IMR-90 (cell line): Measurements from ENCODE around the gene BTNL9.

DNA sequence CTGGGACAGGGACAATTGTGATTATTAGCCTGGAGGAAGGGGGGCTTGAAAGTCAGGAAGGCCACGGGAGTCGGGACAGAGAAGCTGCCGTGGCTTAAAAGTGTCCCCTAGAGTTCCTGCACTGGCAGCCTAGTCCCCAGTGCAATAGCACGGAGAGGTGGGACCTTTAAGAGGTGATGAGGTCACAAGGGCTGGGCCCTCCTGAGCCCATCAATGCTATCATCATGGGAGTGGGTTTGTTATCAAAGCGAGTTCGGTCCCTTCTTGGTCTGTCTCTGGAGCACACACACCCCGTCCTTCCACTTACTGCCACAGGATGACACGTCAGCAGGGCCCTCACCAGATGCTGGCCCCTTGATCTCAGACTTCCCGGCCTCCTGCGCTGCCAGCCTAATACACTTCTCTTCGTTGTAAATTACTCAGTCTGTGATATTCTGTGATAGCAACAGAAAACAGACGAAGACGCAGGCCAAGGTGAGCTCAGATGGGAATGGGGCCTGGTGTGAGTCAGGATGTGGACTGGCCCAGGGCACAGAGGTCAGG lies 26.3 kb upstream of the CNOT6 start:
- RRBS, result no CpG with 5 or more reads among the region's 13 CpGs
CAGE:
- cytosol, long polyA plus RNA, result no peak
- long polyA plus RNA, result no peak
- nucleus, long polyA plus RNA, result no peak

- RRBS, result no CpG with 5 or more reads among the region's 11 CpGs
CAGE:
- cytosol, long polyA plus RNA, result no peak
- long polyA plus RNA, result no peak
- nucleus, long polyA plus RNA, result no peak
Measured at GRCh38 chr5:180798166-180798739, 4.4 kb downstream of the MGAT1 start.

- RRBS, result no CpG with 5 or more reads among the region's 17 CpGs
CAGE:
- cytosol, long polyA plus RNA, result no peak
- long polyA plus RNA, result no peak
- nucleus, long polyA plus RNA, result no peak
Measured at GRCh38 chr5:180804329-180804871, 1.8 kb upstream of the MGAT1 start.

DNA sequence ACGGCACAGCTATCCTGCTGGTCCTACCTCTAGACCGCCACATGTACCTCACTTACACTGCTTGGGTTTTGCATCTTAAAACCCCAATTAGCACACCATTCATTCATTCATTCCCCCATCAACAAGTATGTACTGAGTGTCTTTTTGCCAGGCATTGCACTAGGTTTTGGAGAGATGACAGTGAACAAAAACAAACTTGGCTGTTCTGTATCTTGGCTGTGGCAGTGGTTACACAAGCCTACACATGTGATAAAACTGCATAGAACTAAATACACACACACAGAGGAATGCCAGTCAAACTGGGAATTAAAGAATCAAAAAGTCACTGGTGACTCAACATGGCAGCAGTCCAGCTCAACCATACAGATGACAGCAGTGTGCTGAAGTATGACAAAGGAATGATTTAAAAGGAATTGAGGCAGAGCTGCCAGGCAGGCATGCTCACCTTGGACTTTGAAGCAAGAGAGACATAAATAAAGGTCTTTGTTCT lies 23.4 kb upstream of the MGAT1 start:
- RRBS, result no CpG with 5 or more reads among the region's 2 CpGs
CAGE:
- cytosol, long polyA plus RNA, result no peak
- long polyA plus RNA, result no peak
- nucleus, long polyA plus RNA, result no peak

DNA sequence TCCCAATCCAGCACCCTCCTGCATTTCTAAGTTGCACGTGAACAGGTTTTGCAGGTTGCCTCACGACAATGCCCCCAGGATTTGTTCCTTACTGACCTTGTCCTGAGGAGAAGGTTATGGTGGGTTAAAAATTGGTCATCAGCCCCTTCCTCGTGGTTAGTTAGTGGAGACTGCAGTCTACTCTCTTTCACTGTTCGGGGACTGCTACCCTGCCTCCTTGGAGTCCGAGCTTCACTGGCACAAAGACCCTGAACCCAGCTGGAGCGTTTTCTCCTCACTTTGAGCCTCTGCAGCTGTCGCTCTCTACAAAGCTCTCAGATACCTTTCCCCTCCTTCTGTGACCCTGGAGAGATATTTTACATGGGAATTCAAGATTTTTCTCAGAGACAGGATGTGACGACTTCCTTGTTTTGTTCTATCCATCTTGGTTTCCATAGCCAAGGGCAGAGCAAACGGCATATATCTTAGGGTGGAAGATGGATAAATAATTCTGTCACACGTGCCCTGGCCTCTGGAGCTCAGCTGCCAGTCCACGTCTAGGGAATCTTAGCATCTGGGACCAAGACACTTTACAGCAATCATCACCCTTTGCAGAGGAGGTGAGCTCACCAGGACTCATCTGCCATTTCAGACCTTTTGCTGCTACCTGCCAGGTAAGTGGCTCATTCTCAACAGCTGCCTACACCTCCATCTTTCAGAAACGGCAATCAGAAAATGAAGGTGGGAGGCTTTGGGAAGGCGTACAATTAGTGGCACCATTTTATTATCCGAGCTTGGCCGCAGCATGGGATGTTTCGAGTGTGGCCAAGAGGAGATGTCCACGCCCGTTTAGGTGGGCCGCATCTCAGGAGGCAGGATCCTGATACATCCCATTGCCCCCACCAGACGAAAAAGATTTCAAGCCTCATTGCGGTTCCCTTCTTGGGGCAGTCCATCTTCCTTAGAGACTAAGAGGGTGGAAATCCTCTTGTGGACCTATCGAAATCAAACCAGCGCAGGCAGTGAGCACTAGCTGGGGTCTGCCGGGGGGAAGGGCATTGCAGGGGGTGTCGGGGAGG lies at the start of gene BTNL9:
BTNL9 (plus strand) TSS at position 487 of the 1,058 bp plus-strand sequence.
- RRBS, result no CpG with 5 or more reads among the region's 25 CpGs
CAGE:
- cytosol, long polyA plus RNA, result no peak
- long polyA plus RNA, result no peak
- nucleus, long polyA plus RNA, result no peak

GRCh38 chr5:181044720-181045926 lies 5.1 kb downstream of the BTNL9 start:
- RRBS, result no CpG with 5 or more reads among the region's 23 CpGs
CAGE:
- cytosol, long polyA plus RNA, result no peak
- long polyA plus RNA, result no peak
- nucleus, long polyA plus RNA, result no peak

- RRBS, result 14% methylated on average over 1 of the region's 16 CpGs
CAGE:
- cytosol, long polyA plus RNA, result no peak
- long polyA plus RNA, result no peak
- nucleus, long polyA plus RNA, result no peak
Measured at GRCh38 chr5:181121863-181122387, 9.0 kb downstream of the OR2V1 start.

GRCh38 chr5:181133512-181134130 lies 2.7 kb upstream of the OR2V1 start:
- RRBS, result no CpG with 5 or more reads among the region's 9 CpGs
CAGE:
- cytosol, long polyA plus RNA, result no peak
- long polyA plus RNA, result no peak
- nucleus, long polyA plus RNA, result no peak

DNA sequence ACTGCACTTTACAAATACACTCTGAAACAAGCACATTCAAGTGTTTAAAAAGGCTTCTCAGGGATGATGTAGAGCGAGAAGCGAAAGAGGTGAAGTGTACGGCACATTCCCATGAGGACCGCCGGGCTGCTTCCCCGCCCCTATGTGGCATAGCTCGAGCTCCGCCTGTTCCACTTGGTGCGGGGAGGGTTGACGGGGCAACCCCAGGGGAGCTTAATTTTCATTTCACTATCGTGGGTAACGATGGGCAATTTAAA lies 288 bp upstream of the RACK1 start:
- RRBS, result no CpG with 5 or more reads among the region's 12 CpGs
CAGE:
- cytosol, long polyA plus RNA, result no peak
- long polyA plus RNA, result no peak
- nucleus, long polyA plus RNA, result no peak

DNA sequence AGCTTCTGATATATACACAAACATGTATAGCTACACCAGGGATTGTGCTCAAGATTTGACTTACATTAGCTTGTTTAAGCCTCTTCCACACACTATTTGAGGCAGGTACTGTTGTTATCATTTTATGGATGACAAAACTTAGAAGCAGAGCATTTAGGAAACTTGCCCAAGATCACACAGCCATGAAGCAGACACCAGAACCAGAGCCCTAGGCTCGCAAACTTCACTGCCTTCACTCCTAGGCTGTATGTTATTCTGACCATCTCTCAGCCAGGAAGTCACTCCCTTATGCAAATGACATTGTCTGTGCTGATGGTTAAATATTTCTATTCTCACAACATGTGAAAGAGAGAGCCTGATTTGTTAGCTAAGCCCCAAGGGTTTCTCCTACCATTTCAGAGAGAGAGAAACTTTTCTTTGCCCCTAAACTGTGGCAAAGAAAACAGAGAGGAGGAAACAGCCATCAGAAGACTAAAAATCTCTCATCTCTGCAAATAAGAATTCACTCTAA lies 26.4 kb upstream of the TRIM52 start:
- RRBS, result no CpG with 5 or more reads among the region's 1 CpG
CAGE:
- cytosol, long polyA plus RNA, result no peak
- long polyA plus RNA, result no peak
- nucleus, long polyA plus RNA, result no peak